Mononuclear cell (primary cell): ENCODE measurements around a stretch of chr10.

DNA sequence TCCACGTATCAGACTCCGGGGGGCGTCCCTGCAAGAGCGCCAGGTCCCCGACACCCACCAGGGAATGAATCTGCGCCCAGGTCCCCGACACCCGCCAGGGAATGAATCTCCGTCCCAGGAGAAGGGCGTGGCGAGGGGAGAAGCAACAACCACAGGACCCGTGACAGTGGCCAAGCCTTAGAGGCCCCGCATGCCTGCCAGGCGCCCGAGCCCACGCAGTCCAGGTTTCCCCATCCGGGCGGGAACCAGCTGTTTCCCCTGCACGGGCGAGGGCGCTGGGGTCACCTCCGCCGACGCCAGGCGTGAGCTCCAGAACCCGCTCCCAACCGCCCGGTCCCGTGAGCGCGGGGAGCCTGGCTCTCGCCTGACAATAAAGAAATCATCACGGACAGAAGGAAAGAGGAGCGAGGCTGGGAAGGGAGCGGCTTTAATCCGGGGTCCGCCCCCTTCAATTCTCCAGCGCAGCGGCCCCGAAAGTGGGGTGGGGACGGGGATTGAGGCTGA is 29.0 kb upstream of the BMS1 start:
- RRBS: 3% methylated on average over 12 of the region's 41 CpGs

DNA sequence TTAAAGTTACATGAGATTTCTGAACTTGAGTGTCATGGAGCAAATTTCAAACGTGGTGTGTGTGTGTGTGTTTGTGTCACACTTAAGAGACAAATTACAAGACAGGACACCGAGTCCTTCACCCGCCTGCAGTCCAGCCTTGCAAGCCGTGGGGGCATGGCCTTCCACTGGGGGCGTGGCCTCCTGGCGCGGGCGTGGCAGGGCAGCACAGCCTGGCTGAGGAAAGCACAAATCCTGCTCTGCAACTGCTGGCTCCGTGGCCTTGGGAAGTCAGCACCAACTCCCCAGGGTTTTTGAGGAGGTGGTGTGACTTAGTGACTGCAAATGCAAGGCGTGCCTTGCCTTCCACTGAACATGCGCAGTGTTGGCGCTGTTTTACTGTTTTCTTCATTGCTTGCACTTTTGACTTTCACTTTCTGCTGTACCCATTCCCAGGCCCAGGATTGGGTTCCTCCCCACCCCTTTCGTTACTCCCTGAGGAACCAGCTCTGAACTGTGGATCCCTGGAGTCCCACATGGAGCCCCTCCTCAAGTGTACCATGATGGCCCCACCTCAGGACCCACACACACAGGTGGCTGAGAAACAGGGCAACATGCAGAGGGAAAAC is 12.9 kb upstream of the BMS1 start:
- RRBS: no CpG with 5 or more reads among the region's 13 CpGs

- RRBS: no CpG with 5 or more reads among the region's 13 CpGs
Measured at GRCh38 chr10:42783161-42783722, 647 bp downstream of the BMS1 start.

GRCh38 chr10:42796225-42797467 is 14.1 kb downstream of the BMS1 start:
- RRBS: no CpG with 5 or more reads among the region's 17 CpGs

- RRBS: no CpG with 5 or more reads among the region's 5 CpGs
Measured at GRCh38 chr10:42817325-42817809, 34.8 kb downstream of the BMS1 start.

GRCh38 chr10:43039586-43039985 is 37.3 kb upstream of the RET start:
- RRBS: no CpG with 5 or more reads among the region's 11 CpGs

DNA sequence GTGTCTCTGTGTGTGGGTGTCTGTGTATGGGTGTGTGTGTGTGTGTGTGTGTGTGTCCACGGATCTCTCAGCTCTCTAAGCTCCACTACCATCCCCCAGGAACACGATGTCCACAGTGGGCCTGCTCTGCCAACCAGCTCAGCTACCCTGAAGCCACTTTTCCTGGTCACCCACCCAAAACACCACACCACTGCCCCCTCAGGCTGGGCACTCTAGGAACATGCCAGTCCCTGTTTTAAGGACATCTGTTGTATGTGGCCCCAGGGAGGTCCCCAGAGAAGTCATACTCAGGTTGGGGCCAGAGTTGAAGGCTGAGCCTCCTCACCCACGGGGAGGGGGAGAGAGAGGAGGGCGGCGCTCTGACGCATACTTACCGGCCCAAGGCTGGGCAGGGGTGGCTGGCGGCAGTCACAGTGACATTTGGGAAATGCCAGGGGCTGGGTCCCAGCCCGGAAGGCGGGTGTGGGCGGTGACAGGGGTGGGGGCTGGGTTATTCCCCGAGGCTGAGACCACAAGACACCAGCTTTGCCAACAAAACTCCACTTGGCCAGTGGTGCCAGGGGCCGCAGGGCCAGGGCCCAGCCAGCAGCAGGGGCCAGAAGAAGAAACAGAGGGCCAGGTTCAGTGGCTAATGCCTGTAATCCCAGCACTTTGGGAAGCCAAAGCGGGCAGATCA is 41.2 kb downstream of the RASGEF1A start:
- RRBS: 30% methylated on average over 3 of the region's 14 CpGs

DNA sequence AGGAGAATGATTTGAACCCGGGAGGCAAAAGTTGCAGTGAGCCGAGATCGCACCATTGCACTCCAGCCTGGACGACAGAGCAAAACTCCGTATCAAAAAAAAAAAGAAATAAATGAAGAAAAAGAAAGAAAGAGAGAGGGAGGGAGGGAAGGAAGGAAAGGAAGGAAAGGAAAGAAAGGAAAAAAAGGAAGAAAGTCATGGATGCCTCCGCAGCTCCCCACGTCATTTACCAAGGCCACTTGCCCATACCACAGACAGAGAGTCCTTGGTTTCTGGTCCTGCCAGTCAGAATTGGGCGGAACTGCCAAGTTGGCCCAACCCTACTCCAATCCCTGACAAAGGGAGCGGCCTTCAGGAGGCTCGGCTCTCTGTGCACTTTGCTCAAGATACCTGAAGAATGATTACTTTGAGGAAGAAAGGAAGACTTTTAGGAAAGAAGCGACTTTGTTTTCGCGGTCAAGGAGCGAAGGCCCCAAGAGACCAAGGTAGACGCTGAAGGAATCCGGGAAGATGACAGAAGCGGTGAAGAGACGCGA is 49.2 kb upstream of the FXYD4 start:
- RRBS: no CpG with 5 or more reads among the region's 19 CpGs

DNA sequence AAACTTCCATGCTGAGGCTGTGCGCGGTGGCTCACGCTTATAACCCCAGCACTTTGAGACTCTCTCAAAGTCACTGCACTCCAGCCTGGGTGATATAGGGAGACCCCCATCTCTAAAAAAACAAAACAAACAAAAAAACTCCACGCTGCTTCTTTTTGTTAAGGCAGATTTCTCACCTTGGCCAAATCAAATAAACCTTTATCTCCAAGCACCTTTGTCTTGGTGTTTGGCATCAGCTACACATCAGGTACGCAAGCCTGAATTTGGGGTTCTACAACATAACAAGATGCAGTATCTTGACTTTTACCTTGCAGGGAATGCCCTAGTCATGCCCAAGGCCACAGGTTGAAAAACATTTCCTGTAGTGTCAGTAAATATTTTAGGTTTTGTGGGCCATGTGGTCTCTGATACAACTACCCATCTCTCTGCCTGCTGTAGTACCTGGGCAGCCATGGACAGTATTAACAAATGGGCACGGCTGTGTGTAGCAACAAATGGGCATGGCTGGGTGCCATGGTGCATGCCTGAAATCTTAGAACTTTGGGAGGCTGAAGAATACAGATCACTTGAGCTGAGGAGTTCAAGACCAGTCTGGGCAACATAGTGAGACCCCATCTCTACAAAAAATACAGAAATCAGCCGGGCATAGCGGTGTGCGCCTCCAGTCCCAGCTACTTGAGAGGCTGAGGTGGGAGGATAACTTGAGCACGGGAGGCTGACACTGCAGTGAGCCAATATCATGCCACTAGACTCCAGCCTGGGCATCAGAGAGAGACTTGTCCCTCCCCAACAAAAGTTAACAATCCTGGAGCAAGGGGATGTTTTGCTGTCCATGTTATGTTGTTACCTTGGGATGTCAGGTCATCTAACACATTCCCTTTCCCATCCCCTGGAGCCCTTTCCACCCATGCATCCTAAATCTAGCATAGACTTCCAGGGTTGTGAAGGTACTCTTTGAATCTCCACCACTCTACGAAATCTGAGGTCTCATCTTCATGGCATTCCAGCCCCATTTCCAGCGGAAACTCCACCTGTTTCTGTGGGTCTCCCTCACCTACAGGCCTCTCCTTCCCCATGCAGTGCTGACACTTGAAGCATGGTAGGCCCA is 12.8 kb downstream of the FXYD4 start:
- RRBS: no CpG with 5 or more reads among the region's 12 CpGs

DNA sequence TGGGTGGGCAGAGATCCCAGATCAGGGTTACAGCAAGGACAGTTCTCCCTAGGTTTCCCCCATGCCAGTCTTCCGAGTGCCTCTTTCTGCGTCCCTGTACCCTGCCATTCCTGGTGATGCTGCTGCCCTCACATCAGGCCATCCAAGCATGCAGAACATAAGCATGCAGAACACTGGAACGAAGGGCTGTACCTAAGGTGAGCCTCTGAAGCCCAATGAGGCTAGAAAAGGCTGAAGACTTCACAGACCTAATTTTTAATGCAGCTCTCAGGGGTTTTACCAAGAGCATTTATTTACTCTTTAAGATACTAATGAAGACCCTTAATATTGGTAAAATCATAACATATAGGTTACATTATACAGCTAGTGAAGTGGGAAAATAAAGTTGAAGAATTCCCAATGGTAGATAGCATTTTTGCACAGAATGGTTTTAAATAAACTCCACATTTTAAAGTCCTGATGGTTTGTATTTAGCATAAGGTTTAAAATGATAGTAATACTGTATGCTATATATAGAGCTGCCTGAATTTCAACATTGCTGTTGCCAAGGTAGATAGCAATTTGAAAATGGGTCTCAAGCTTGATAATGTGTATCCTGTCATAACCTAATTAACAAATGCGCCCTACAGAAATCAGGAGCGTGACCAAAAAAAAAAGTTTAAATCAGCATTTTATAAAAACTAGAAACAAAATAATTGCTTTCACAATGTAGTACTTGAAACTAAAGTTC is 13.7 kb downstream of the FXYD4 start:
- RRBS: no CpG with 5 or more reads among the region's 5 CpGs

DNA sequence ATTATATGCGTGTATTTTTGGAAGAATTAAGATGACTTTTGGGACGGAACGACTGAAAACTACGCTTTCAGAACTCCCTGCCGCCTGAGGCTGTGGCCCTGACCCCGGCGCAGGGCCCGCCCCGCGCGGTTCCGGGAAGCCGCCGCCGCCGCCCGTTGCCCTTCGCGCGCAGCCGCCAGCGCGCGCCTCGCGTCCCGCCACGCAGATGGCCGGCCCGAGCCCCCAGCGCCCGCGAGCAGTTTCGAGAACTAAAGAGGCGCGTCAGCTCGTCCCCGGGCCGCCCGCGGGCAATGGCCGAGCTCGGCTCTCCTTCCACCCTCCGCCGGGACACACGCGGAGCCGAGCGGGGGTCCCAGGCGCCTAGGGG is 1.9 kb downstream of the HNRNPF start:
- RRBS: 1% methylated on average over 37 of the region's 50 CpGs

DNA sequence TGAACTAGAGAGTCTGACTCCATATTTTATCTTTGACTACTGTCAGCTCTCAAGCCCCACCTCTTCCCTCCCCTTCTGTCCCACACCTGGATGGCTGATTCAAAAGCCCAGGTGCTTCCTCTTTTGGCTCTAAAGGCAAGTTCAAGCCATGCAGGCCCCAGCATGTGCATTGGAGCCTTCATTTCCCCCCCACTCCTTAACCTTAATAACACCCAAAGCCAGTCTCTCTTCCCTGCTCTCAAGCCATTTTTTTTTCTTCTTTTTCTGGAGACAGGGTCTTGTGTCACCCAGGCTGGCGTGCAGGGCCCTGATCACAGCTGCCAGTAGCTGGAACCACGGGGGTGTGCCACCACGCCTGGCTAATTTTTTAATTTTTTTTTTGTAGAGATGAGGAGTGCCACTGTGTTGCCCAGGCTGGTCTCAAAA is 15.3 kb downstream of the ZNF487 start:
- RRBS: no CpG with 5 or more reads among the region's 3 CpGs

- RRBS: no CpG with 5 or more reads among the region's 9 CpGs
Measured at GRCh38 chr10:43595089-43595866, 11.0 kb upstream of the ZNF485 start.

- RRBS: no CpG with 5 or more reads among the region's 8 CpGs
Measured at GRCh38 chr10:43607038-43607289, 726 bp downstream of the ZNF485 start.

- RRBS: 2% methylated on average over 12 of the region's 31 CpGs
Measured at GRCh38 chr10:43647828-43648554, 690 bp downstream of the ZNF32 start.

DNA sequence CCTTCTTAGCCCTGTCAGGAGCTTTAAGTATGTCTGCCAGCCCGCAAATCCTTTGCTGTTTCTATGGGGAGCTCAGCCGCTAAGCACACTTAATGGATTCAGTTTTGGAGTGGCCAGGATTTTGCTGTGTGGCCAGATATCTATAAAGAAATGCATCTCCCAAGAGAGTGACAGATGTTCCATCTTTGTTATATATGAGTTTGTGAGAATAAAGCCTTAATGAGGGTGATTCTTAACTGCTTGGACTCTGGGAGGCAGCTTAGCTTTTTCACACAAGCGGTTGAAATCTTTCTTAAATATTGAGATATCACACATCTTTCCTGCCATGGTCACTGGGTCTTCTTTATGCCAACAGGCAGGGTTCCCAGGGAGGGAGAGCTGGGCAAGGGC is 153.1 kb upstream of the ZNF32 start:
- RRBS: no CpG with 5 or more reads among the region's 3 CpGs

DNA sequence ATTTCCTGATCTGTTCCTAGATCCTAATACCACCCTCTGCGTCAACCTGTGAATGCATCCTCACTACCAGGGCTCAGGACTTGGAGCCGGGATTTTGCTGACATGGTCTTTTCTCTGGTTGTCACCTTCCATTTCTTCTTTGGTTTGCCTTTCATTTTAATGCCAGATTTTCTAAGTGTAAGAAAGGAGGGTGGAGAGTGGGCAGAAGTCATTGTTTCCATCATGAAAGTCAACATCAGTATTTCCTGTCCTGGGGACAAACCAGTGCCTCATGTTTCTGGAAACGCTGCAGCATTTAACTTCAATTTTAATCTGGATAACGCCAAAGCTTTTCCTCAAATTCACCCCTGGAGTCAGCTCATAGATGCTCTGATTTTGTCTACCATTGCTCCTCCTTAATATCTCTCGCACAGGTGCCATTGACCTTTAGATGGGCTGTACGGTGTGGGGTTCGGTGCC is 210.5 kb upstream of the ZNF32 start:
- RRBS: no CpG with 5 or more reads among the region's 7 CpGs

GRCh38 chr10:43866880-43867149 is 218.1 kb upstream of the ZNF32 start:
- RRBS: no CpG with 5 or more reads among the region's 4 CpGs

- RRBS: no CpG with 5 or more reads among the region's 17 CpGs
Measured at GRCh38 chr10:44377790-44378513, 6.9 kb downstream of the CXCL12 start.

DNA sequence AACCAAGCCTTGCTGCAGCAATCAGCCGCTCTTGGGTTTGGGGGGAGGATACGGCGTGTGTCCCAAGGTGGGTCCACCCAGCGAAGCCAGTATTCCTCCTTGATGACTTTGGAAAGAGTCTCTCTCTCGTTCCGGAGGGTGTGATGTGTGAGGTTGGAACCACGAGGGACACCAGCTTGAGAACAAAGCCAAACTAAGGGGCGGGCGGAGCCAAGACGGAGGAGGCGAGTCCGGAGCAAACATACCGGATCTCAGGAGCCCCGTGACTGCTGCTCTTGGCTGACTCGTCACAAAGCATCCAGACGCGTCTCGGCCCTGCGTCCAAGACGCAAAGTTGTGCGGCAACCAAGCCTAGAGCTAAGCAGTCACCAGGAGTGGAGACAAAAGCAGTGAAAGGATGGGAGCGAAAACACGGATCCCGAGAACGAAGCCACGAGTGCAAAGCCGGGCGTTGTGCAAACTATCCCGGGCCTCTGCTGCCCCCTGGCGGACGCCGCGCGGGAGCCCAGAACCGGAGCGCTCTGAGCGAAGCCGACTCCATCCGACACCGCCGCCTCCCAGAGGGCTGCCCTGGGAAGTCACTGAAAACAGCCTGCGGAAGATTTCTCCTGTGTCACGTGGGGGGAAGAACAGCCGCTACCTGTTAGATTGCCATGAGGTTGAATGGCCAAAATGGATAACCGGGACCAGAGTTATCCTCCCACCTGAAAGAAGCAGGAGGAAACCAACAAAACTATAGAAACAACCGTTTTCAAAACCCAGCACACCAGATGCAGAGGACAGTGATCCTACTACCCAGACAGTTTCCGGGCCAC is 46.4 kb upstream of the TMEM72 start:
- RRBS: 4% methylated on average over 21 of the region's 47 CpGs